Measurements from ENCODE around the gene MTFR1L.

DNA sequence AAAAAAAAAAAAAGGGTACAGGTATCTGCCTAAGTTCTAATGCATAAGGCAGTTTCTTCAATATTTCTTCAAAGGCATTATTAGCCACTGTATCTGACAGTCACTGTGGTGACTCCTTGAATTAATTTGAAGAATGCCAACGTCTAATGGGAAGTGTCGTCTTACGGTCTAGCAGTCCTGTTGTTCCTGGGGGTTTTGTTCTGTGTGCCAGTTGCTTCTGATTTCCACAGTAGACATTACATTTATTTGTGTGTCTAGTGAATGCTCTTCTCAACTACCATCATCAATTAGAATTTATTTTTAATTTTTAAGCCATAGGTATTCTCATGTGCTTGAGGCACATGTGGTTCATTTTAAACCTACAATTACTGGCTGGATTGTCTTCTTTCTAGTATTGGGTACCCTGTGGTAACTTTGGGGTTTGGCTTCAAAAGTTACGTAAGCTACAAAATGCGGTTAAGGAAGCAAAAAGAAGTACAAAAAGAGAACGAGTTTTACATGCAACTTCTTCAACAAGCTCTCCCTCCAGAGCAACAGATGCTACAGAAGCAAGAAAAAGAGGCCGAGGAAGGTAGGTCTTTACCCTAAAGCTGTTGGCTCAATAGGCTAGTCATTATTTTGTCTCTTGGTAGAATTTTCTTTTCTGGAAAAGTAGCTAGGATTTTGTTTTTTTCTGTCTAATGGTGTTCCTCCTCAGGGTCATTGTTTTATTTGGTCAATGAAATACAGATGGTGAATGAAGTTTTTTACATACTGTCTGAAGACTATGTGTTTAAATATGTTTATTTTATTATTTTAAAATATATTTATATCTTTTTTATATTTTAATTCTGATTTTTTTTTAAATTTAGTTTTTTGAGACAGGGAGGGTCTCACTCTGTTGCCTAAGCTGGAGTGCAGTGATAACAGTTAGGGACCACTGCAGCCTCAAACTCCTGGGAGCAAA, 25.8 kb downstream of the MACO1 start:
- PRO-cap, 2 experiments: peak in 1 of 2 experiments; most common plus-strand start position 558 of the sequence (in 1)

DNA sequence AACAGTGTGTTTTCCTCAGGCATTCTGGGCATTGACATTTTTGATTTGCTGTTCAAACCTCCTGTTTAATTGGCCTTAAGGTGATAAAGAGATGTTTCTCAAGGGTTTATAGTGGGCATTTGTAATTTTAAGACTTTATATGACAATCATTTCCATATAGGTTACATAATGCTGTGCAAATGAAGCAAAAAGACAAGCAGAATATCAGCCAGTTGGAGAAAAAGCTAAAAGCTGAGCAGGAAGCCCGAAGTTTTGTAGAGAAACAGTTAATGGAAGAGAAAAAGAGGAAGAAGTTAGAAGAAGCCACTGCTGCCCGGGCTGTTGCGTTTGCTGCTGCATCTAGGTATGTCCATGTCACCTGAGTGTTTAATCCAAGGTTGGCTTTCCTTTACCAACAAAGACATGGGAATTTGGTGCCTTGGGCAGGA, 54.8 kb downstream of the MACO1 start:
- PRO-cap, 2 experiments: no peak in any of the 2 experiments

- PRO-cap, 2 experiments: no peak in any of the 2 experiments
These were observed 45.3 kb upstream of the LDLRAP1 start for GRCh38 chr1:25497932-25498771.

DNA sequence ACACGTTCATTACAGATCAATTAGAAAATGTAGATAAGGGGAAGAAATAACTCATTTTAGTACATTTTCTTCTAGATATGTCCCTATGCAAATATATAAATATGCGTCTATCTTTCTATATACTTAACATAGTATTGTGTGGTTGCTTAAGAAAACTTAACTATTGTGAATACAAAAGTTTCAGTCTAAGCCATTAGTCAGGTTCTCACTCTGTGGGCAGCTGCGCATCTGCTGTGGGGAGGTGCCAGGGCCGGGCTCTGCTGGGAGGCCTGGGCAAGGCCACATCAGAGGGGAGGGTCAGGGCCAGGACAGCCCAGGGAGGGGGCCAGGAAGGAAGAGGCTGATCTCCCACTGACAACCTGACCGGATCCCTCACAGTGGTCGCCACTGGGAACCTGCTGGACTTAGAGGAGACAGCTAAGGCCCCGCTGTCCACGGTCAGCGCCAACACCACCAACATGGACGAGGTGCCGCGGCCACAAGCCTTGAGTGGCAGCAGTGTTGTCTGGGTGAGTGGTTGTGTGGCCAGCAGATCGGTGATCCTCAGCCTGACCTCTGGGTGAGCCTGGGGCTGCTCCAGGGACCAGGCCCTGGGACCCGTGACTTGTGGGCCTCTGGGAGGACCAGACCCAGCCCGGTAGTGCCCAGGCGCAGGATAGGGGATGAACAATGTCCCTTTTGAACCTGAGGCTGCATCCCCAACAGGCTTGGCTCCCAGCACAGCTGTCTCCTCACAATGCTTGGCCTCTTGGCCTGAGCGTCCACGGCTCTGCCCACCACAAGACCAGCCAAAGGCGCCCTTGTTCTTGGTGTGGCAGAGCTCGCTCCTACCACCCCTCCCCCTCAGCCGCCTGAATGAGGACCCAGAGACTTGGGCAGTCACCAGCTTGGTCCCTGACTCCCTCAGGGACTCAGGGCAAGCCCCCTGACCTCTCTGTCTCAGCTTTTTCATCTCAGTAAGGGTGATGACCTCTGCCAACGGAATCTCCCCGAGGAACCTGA, 20.2 kb downstream of the LDLRAP1 start:
- PRO-cap, 2 experiments: peak in 1 of 2 experiments; most common plus-strand start position 311 of the sequence (in 1); most common minus-strand start position 230 of the sequence (in 1)

- PRO-cap, 2 experiments: no peak in any of the 2 experiments
These were observed 72.0 kb upstream of the SELENON start for GRCh38 chr1:25727785-25728635.

- PRO-cap, 2 experiments: no peak in any of the 2 experiments
These were observed 45.2 kb upstream of the SELENON start for GRCh38 chr1:25754592-25755297.

GRCh38 chr1:25777944-25778622, 21.9 kb upstream of the SELENON start:
- PRO-cap, 2 experiments: no peak in any of the 2 experiments

DNA sequence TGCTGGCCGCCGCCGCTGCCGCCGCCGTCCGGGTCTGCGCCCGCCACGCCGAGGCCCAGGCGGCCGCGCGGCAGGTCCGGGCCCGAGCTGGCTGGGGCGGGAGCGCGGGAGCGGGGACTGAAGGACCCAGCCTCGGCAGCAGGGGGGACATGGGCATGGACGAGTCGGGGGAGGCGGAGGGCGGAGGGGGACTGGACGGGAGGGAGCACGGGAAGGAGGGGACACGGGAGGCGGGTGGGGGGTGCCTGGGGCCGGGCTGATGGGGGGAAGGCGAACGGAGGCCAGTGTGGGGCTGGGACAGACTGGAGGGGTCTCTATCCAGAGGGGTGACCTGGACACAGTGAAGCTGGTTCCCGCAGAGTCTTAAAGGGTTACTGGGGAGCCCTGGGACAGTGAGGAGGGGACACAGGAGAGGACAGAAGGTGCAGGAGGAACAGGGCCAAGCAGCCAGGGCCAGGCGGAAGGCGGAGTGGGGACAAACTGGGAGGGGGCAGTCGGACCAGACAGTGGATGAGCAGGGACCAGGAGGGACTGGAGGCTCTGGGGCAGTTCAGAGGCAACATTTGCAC, 431 bp downstream of the SELENON start:
- PRO-cap, 2 experiments: peak in 1 of 2 experiments; most common plus-strand start position 91 of the sequence (in 1); most common minus-strand start position 119 of the sequence (in 1)

GRCh38 chr1:25816090-25816762, 3.5 kb upstream of the MTFR1L start:
- PRO-cap, 2 experiments: no peak in any of the 2 experiments

DNA sequence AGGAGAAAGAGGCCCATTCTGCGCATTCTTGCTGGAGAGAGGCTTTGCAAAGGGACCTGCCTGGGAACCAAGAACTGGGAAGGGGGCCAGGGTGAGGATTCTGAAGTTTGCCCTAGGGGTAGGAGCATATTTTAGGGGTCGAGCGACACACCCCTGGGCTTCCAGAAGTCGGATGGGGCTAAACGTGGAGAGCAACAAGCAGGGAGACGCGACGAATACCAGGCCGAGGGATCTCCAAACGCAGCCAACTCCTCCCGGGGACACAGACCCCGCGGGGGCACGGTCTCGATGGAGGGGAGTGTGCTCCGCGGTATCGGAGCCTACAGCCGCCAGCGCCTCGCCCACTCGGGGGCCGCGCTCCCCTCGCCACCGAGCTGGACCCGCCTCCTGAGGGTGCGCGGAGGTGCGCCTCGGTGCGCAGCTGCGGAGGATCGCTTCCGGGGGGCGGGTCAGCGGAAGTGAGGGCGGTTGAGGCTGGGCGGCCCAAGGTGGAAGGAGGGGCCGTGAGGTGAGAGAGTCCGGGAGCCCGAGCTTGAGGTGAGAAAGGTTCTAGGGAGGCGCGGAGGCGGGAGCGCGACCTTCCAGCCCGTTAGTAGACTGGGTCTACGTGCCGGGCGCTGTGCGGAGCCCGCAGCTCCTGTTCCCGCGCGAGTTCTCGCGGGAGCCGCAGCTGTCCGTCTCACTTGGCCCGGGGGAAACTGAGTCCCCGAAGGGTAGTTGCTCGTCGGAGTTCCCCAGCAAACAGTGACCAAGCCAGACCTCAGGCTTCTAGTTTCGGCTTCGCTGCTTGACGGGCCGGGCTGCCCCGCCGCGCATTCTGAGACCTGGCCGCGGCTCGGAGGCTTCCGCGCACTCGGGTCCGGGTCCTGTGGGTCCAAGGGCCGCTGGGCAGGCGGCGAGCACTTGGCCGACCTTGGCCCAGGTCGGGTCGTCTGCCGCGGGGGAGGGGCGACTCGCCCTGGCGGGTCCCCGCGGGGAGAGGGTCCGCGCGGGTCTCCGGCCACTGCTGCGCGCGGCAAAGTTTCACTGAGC, at the start of gene MTFR1L:
Gene MTFR1L, plus strand, starts transcription at position 462 of the 1,032 bp plus-strand sequence.
- PRO-cap, 2 experiments: peak in 2 of 2 experiments; most common plus-strand start position 25 of the sequence (in 1); most common minus-strand start position 389 of the sequence (in 1)

- PRO-cap, 2 experiments: no peak in any of the 2 experiments
These were observed 36.2 kb downstream of the PAFAH2 start for GRCh38 chr1:25961706-25962078.

- PRO-cap, 2 experiments: peak in 1 of 2 experiments; most common plus-strand start chr1:26110890 (in 1); most common minus-strand start chr1:26110896 (in 1)
These were observed 762 bp upstream of the PDIK1L start for GRCh38 chr1:26110648-26111475.

DNA sequence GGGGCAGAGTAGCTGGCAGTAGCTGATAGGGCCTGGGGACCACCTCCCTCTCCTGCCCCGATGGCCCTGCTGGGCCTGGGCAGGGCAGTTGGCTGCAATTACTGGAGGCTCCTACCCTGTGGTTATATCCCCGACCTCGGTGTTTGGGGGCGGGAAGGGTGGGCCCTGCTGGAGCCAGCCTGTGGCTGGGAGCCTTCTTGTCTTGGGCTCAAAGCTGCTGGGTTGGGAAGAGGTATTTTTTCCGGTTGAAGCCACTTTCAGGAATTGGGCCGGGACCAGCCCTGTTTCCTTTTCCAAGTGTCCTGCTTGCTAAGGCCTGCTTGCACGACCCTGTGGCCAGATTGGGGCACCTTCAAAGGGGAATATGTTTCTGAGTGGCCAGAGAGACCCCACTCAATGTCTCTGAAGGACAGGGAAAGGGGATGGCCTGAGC, 1.8 kb downstream of the FAM110D start:
- PRO-cap, 2 experiments: no peak in any of the 2 experiments

DNA sequence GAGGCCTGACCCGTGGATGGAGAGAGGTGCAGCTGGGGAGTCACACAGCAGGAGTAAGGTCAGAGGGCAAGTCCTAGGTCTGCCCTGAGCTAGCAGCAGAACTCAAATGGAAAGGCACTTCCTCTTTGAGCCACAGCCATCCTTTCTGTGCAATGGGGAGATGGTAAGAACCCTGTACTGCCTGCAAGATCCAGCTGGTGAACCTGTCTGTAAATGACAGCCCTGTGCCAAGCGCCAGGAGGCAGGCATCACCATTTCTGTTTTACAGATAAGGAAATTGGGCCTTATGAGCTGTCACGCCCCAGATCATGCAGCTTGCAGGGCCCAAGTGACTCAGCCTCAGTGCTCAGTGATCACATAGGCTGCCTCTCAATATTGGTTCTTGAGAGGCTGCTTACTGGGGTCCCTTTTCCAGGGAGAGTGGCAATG, 8.7 kb downstream of the SH3BGRL3 start:
- PRO-cap, 2 experiments: no peak in any of the 2 experiments

DNA sequence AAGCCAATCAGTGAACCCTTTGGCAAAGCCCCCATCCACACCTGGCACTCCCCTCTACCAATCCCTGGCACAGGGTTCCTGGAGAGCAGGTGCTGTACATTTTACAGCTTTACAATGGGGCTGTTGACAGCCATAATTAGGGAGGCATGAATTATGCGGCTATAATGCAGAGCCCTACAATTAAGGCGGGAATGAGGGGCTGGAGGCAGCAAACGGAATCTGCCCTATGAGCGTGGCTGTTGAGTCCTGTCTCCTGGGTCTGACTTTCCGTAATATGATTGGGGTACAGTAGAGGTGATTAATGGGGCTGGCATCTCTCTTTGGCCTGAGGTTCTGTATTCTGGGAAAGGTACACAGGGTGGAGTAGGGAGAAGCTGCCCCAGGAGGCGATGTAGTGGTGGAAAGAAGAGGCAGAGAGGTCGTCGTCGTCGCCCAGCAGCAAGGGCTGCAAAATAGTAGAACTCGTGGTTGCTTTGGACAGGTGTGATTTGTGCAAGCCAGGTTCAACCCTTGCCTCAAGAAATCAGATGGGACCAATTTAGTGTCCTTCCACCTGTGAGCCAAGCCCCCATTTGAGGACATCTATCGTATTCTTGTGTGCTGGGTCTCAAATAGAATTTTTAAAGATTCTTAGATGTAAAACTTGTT, 1.5 kb upstream of the HMGN2 start:
- PRO-cap, 2 experiments: no peak in any of the 2 experiments

GRCh38 chr1:26531602-26532343, 2.2 kb downstream of the RPS6KA1 start:
- PRO-cap, 2 experiments: no peak in any of the 2 experiments

DNA sequence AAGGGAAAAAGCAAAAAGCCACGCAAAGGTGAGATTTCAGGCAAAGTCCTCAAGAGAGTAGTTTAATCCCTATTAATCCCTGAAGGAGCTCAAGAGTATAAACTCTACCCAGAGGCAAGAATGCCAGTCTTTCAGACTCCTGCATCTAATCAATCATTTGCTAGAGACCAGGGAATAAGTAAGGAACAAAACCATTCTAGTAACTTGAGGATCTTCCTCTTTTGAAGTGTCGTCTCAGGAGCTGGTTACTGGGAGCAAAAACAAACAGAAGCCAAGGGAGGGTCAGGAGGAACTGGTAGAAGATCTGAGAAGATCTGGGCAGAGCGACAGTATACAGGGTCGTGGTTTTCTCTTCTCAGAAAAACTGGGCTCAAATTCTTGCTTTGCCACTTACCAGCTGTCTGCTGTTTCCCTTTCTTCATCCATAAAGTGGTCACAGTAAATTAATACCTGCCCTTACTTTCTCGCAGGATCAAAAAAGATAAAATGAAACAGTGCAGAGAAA, 69.3 kb downstream of the RPS6KA1 start:
- PRO-cap, 2 experiments: no peak in any of the 2 experiments

- PRO-cap, 2 experiments: peak in 1 of 2 experiments; most common plus-strand start chr1:26692362 (in 1); most common minus-strand start chr1:26692371 (in 1)
These were observed 3.6 kb upstream of the ARID1A start for GRCh38 chr1:26692024-26692834.

- PRO-cap, 2 experiments: no peak in any of the 2 experiments
These were observed 3.8 kb downstream of the ARID1A start for GRCh38 chr1:26699509-26700194.

- PRO-cap, 2 experiments: peak in 1 of 2 experiments; most common plus-strand start chr1:26723537 (in 1); most common minus-strand start chr1:26723393 (in 1)
These were observed 27.5 kb downstream of the ARID1A start for GRCh38 chr1:26722773-26724158.

Measured in cerebral cortex (tissue), 2 donors.